Measurements from ENCODE around the genes ASAP2 and RRM2.

- RRBS, 2 experiments, result no CpG with 5 or more reads among the region's 27 CpGs
Observed at GRCh38 chr2:8681718-8681986, 204 bp upstream of the ID2 start.

DNA sequence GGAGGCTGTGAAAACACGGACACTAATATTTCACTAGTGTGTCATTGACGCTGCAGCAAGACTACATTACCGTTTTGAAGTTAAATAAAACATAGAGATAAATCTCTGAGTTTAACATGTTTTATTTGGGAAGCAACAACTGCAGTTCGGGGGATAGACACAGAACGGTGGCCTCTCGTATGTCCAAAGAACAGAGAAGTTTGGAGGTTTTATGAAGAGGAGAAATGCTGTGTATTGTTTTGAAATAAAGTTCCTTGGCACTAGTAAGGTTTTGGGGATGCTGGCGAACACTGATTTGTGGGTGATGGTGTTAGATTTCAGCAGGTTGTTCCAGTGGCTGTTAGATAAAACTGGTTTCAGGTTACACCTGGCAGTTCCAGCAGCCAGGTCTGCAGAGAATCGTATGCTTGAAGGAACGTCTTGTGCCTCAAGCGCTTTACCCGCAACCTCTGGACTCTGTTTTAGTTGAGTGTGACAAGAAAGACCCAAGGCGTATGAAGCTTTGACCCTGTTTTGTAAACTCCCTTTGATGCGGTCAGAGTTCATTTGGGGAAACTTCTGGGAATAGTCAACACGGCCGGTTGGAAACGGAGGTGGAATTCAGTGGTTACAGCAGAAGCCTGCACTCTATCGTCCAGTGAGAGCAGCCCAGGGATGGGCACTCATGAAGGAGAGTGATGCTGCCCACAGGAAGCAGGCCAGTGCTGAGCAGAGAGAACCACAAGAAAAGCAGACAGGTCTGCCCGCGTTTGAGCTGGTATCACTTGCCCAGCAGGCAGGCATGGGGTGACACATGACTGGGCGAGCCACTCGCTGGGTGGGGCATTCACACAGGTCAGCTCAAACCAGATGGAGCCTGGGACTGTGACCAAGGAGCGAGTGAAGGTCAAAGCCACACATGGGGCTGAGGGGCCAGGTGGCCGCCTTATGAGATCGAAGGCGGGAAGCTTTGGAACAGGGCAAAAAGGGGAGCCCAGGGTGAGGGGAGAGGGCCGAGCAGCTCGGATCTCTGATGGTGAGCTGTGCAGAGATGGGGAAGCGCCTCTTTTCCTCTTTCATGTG, 99.4 kb upstream of the MBOAT2 start:
- RRBS, 2 experiments, result no CpG with 5 or more reads among the region's 28 CpGs

GRCh38 chr2:9206025-9206932, at the start of gene ASAP2:
Gene ASAP2, plus strand, starts transcription at chr2:9206812.
- RRBS, 2 experiments, result under 1 to 4% methylated on average over 89 to 93 of the region's 122 CpGs

GRCh38 chr2:9229258-9229745, 22.7 kb downstream of the ASAP2 start:
- RRBS, 2 experiments, result no CpG with 5 or more reads among the region's 9 CpGs

DNA sequence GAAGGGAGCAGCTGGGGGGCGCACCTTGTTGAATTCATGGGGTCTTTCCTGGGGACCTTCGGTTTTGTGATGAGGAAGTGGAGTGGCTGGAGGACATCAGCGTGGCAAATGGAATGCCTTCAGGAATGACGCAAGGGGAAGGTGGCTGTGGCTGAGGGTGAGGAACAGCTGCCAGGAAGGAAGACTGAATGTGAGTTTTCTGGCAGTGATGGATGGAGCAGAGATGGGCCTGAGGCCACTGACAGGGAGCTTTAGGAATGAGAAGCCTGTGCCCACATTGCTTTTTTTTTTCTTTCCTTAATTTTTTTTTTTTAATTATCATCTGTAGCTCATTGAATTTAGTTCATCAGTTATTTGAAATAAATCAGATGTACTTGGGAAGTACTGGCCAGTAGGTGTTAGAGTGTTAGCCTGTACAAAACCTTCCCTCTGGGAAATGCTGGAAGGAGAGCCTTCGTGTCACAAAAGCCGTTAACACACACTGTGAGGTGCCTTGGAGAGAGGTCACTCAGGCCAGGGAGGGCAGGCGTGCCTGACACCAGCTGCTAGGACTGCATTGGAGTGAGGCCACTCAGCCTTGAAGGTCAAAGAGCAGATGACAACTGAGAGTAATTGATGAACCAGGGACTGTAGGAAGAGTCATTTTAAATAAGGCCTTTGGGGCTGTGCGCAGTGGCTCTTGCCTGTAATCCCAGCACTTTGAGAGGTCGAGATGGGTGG, 45.2 kb downstream of the ASAP2 start:
- RRBS, 2 experiments, result no CpG with 5 or more reads among the region's 9 CpGs

DNA sequence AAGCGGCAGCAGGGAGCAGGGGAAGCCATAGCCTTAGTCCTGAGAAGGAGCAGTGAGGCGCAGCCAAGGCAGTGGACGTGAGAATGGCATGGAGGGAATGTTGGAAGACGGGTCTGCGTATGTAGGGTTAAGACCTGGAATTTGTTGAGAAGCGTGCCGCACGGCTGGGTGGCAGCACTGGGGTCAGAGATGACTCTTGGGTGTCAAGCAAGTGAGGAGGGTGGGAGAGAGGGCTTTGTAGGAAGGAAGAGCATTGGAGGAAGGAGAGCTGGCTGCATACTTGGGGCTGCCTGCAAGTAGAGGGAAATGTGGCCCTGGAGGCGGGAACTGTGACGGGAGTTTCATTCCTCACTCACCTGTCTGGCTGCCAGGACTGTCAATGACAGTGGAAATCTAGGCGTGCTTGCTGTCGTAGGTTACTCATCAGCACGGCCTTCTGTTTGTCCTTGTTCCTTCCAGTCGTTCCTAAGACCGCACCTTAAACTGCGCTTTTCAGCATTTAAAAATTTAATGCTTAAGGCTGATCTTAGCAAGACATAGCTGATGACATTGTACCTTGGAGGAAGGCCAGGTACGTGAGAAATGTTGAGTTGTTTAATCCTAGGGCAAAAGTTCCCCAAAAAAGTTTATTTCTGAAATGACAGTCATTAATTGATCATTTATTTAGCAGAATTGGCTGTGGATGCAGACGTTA, 107.9 kb downstream of the ITGB1BP1 start:
- RRBS, 2 experiments, result no CpG with 5 or more reads among the region's 18 CpGs

DNA sequence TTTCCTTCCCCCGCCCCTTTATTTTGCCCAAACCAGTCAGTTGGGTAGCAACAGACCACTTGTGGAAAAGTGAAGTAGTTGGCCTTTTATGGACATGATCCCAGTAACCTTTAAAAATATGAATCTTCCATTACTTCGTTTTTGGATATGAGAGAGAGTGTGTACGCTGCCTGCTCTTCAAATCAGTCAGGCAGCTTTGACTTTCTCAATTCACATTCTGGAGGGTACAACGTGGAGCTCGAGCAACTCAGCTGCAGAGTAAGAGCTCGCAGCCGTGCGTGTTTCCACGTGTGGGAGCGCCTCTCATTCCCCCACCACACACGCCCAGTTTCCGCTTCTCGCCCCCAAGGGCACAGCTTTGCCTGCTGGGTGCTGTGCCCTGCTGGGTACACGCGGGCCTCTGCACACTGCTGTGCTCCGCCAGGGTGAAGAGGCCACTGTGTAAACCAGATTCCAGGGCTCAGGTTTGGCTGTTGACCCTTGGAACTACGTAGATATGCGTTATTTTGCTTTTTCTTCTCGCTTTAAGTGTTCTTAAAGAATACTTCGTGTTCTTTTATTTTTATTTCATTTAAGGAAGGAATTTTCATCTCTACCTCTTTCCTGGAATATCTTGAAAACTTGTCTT, 92.5 kb downstream of the ITGB1BP1 start:
- RRBS, 2 experiments, result no CpG with 5 or more reads among the region's 20 CpGs

- RRBS, 2 experiments, result no CpG with 5 or more reads among the region's 17 CpGs
Observed at GRCh38 chr2:9334815-9335885, 88.2 kb downstream of the ITGB1BP1 start.

DNA sequence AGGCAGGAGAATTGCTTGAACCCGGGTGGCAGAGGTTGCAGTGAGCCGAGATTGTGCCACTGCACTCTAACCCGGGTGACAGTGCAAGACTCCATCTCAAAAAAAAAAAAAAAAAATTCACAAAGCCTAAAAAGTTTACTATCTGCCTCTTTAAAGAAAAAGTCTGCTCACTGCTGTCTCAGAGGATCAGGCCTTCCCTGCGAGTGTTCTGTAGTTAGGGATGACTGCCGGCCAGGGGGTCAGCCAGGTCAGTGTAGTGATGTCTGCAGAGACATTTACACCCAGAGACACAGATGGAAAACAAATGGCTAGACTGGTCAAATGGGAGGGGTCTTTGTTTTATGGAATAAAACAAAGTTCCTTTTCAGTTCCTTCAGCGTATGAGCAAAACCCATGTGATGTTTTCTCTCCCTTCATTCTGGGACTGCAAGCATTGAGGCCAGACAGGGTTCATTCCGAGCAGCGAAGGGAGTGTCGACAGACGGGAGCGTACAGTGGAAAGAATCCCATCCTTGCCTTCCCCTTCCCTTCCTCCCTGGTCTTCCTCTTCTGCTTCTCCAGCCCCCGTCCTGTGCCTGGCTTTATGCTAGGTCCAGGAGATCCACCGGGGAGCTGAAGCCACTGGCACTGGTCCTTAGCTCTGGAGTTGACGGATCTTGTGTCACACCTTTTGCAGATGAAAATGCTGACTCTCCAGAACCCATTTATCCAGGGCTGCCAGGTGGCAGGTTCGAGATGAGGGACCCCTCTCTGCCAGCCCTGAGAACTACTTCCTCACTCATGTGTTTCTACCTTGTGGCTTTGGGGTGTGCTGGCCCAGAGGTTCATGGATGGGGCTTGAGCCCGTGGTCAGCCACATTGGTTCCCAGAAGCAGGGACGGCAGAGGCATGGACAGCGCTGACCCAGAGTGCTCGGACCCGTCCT, 24.4 kb downstream of the ITGB1BP1 start:
- RRBS, 2 experiments, result no CpG with 5 or more reads among the region's 20 CpGs

DNA sequence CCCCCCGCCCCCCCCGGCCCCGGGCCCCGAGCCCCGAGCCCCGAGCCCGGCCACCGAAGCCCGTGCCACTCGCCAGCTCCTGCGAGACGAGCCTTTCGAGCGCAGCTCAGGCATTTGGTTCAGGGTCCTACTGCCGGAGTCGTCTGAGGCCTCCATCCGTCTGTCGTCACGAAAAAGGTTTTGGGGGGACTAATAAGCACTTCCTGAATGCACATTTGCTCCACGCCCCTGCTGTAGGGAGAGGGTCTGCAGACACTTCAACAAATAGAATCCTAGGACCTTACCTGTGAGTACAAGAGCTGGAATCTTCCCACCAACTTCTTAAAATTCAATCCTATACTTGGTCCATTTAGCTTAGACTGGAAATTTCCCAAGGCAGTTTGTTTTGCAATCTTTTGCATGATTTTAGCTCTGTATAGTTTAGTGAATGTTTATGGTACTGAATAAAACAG, 703 bp upstream of the ADAM17 start:
- RRBS, 2 experiments, result under 1 to 5% methylated on average over 6 of the region's 20 CpGs

- RRBS, 2 experiments, result no CpG with 5 or more reads among the region's 10 CpGs
Observed at GRCh38 chr2:9627242-9628332, 3.2 kb downstream of the YWHAQ start.

- RRBS, 2 experiments, result 6% methylated on average over 4 of the region's 12 CpGs; no CpG with 5 or more reads in 1 of the 2 experiments
Observed at GRCh38 chr2:9631127-9631249, 191 bp upstream of the YWHAQ start.

GRCh38 chr2:9644448-9644832, 13.6 kb upstream of the YWHAQ start:
- RRBS, 2 experiments, result no CpG with 5 or more reads among the region's 4 CpGs

DNA sequence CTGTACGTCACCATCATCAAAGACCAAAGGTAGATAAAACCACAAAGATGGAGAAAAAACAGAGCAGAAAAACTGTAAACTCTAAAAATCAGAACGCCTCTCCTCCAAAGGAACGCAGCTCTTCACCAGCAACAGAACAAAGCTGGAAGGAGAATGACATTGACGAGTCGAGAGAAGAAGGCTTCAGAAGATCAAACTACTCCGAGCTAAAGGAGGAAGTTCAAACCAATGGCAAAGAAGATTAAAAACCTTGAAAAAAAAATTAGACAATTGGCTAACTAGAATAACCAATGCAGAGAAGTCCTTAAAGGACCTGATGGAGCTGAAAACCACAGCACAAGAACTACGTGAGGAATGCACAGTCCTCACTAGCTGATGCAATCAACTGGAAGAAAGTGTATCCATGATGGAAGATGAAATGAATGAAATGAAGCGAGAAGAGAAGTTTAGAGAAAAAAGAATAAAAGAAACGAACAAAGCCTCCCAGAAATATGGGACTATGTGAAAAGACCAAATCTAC, 18.7 kb downstream of the TAF1B start:
- RRBS, 2 experiments, result no CpG with 5 or more reads among the region's 9 CpGs

- RRBS, 2 experiments, result 93 to 95% methylated on average over 16 of the region's 67 CpGs
Observed at GRCh38 chr2:10006179-10007347, 36.8 kb upstream of the KLF11 start.

GRCh38 chr2:10016361-10017239, 26.8 kb upstream of the KLF11 start:
- RRBS, 2 experiments, result 66 to 67% methylated on average over 2 of the region's 22 CpGs

DNA sequence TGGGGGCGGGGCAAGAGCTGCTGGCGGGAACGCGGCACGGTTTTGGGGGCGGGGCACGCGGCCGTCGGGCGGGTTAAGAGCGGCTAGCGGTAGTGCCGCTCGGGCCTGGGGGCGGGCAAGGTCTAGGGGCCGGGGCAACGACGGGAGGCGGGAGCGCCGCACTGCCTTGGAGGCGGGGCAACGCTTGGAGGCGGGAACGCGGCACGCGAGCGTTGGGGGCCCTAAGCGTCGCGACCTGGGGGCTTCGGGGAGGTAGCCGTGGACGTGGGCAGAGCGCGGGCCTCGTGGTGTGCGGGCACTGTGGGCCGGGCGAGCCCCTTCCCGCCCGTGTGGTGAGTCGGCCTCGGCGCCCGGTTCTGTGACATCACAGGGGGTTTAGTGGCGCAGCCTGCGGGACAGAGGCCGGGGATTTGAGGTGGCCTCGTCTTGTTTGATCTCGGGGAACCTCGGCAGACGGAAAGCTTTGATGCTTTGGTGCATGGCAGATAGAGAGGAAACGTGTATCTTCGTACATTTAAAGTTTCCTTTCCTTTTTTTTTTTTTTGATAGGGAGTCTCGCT, 850 bp downstream of the KLF11 start:
- RRBS, 2 experiments, result under 1 to 6% methylated on average over 11 of the region's 58 CpGs

GRCh38 chr2:10079198-10079858, 883 bp downstream of the CYS1 start:
- RRBS, 2 experiments, result 1 to 7% methylated on average over 40 of the region's 57 CpGs

GRCh38 chr2:10122433-10123580, at the start of gene RRM2:
Gene RRM2, plus strand, starts transcription at chr2:10122739.
- RRBS, 2 experiments, result 1 to 6% methylated on average over 19 to 33 of the region's 107 CpGs

- RRBS, 2 experiments, result no CpG with 5 or more reads among the region's 4 CpGs
Observed at GRCh38 chr2:10124588-10124914, 2.0 kb downstream of the RRM2 start.